ENCODE measurements around the genes UCHL1, PHOX2B, SHISA3 and KCTD8.

GRCh38 chr4:40586594-40587161, 43.0 kb downstream of the RBM47 start:
- RRBS, 2 experiments = no CpG with 5 or more reads among the region's 12 CpGs

DNA sequence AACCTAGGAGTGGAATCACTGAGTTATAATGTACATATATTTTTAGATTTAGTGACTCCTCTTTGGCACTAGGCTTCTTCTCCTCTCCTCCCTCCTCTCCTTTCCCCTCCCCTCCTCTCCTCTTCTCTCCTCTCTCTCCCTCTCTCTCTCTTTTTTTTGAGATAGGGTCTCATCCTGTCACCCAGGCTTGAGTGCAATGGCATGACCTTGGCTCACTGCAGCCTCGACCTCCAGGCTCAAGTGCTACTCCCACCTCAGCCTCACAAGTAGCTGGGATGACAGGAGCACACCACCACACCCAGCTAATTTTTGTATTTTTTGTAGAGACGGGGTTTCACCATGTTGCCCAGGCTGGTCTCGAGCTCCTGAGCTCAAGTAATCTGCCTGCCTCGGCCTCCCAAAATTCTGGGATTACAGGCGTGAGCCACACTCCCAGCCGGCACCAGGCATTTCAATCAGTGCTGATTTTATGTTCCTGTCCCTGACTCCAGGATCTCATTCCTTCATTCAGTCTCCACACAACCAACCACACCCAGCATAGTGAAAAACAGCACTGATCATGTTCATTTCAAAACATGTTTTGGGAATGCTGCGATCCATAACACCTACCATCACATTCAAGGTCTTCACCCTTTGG, 26.1 kb downstream of the RBM47 start:
- RRBS, 2 experiments = no CpG with 5 or more reads among the region's 7 CpGs

GRCh38 chr4:40744144-40744838, 5.5 kb upstream of the NSUN7 start:
- RRBS, 2 experiments = no CpG with 5 or more reads among the region's 5 CpGs

GRCh38 chr4:40840952-40841441, 91.2 kb downstream of the NSUN7 start:
- RRBS, 2 experiments = no CpG with 5 or more reads among the region's 6 CpGs

DNA sequence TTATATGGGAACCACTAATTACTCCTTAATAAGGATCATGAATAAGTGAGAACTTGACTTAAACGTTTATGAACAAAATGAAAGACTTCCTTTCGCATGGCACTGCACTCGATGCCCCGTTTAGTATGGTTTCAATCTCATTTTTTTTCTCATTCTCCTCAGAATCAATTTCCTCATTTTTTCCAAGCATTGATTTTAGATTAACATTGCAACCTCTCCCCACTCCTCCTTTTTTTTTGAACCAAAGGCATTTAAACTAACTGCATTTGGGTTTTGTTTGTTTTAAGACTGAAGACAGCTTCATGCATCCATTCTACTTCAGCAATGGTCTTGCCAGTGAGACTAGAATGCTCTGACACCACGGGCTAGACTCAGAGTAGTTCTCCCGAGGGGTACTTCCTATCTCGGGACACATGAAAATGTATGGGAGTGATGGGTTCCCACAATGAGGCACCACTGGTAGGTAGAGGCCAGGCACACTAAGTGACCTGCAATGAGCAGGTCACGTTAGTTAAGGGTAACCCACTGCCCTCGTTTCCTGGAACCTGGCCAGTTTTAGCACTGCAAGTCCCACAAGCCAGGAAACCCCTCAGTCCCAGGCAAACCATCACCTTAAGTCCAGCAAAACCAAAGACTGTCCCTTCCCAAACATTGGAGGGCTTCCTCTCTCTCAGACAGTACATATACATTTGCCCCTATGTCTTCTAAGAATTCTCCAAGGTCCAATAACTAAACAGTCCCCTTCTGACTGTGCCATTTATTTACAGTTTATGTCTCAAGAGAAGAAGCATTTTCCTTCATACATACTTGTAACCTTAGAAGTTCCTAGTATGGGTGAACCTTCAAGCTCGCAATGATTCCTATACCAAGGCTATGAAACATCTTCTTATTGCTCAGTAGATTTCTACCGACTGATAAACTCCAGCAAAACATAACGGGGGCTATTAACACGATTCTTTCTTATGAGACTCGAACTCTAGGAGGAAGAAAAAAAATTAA, 220.8 kb downstream of the NSUN7 start:
- RRBS, 2 experiments = no CpG with 5 or more reads among the region's 14 CpGs

GRCh38 chr4:41133575-41134112, 80.7 kb downstream of the APBB2 start:
- RRBS, 2 experiments = no CpG with 5 or more reads among the region's 1 CpG

- RRBS, 2 experiments = 93 to 94% methylated on average over 14 of the region's 39 CpGs
These were observed at the start of gene UCHL1 for GRCh38 chr4:41256559-41257083. Gene UCHL1 (plus strand): TSS chr4:41256928.

GRCh38 chr4:41327607-41328150, 71.0 kb downstream of the UCHL1 start:
- RRBS, 2 experiments = no CpG with 5 or more reads among the region's 7 CpGs

DNA sequence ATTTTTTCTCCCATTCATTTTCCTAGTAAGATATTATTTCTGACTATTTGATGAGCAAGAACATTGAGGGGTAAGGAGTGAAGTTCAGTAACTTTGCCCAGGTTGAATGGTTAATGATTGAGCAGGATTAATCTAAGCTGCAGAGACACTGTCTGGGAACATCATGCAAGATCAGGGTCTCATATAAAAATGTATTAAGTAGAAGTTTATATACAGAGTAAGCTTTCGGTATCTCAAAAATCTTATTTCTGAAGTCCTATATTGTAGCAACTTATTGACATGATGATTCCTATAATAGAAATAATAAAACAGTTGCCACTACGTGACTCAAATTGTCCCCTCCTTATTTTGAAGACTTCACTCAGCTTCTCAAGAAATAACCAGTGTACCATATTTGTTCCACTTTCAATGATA, 102.3 kb upstream of the LIMCH1 start:
- RRBS, 2 experiments = no CpG with 5 or more reads among the region's 2 CpGs

GRCh38 chr4:41437191-41437509, 100.8 kb upstream of the LIMCH1 start:
- RRBS, 2 experiments = no CpG with 5 or more reads among the region's 1 CpG

- RRBS, 2 experiments = no CpG with 5 or more reads among the region's 18 CpGs
These were observed at the start of gene PHOX2B for GRCh38 chr4:41748591-41749572. Gene PHOX2B (minus strand): TSS chr4:41748725.

GRCh38 chr4:41933894-41934479, 1.2 kb upstream of the TMEM33 start:
- RRBS, 2 experiments = no CpG with 5 or more reads among the region's 11 CpGs

DNA sequence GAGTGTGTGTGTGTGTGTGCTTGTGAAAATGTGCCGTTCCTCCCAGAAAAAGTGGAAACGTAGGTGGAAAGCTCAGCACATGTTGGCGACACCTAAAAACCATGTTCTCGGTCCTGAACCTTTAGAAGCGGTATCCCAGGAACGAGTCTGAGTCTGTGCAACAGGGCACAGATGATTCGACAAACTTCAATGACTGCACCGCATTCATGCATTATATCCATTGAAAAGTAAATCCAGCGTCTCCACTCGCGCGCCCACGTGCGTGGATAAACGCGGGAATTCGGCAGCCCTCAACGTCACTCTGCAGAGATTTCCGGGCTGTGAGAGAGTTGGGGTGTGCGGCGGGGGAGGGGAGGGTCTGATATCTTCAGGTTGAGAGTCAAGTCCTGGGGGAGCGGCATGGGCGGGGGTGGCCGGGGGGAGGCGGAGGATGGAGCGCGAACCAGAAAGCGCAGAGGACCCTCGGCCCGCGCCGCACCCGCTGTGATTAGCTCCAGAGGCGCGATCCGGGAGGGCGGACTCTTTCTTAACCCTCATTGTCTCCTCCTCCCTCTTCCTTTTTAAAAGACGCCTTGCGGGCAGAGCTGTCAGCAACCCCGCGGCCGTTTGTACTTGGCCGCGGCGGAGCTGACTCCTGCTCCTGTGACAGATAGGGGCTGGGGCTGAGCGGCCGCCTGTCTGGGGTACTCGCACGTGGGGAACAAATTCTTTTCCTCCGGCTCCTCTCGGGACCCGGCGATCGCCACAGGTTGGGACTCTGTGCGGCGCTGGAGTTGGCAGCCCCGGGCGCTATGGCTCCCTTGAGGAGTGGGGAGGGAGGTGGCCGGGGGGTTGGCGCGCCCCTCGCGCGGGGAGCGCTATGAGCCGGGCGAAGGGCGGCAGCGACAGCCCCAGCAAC, at the start of gene SHISA3:
Gene SHISA3 (plus strand): TSS at position 590 of the 898 bp plus-strand sequence.
- RRBS, 2 experiments = 4 to 7% methylated on average over 31 of the region's 69 CpGs

DNA sequence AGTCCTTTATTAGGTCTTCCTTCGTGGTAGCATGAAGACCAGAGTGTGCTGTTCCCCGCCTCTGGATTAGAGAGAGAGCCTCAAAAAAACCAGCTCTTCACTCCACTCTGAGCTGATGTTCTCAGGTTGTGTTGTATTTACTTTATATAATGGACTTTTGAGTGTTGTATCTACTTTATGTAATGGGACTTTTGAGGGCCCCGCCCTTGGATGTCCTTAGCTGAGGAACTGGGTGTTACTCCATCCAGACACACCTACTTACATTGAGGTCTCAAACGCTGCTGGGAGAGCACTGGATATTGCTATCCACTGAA, 28.2 kb downstream of the ATP8A1 start:
- RRBS, 2 experiments = no CpG with 5 or more reads among the region's 4 CpGs

GRCh38 chr4:44016547-44017347, 431.9 kb downstream of the KCTD8 start:
- RRBS, 2 experiments = no CpG with 5 or more reads among the region's 18 CpGs

- RRBS, 2 experiments = 5 to 6% methylated on average over 43 to 47 of the region's 85 CpGs
These were observed at the start of gene KCTD8 for GRCh38 chr4:44448433-44449418. Gene KCTD8 (minus strand): TSS chr4:44448809.

GRCh38 chr4:44916310-44916815, 190.0 kb upstream of the GNPDA2 start:
- RRBS, 2 experiments = no CpG with 5 or more reads among the region's 6 CpGs

- RRBS, 2 experiments = no CpG with 5 or more reads among the region's 7 CpGs
These were observed 133.9 kb downstream of the CORIN start for GRCh38 chr4:47703948-47704402.

Measured in LNCaP clone FGC (cell line).